Ureter (tissue), 1 donor: ENCODE measurements around a stretch of chr9.

DNA sequence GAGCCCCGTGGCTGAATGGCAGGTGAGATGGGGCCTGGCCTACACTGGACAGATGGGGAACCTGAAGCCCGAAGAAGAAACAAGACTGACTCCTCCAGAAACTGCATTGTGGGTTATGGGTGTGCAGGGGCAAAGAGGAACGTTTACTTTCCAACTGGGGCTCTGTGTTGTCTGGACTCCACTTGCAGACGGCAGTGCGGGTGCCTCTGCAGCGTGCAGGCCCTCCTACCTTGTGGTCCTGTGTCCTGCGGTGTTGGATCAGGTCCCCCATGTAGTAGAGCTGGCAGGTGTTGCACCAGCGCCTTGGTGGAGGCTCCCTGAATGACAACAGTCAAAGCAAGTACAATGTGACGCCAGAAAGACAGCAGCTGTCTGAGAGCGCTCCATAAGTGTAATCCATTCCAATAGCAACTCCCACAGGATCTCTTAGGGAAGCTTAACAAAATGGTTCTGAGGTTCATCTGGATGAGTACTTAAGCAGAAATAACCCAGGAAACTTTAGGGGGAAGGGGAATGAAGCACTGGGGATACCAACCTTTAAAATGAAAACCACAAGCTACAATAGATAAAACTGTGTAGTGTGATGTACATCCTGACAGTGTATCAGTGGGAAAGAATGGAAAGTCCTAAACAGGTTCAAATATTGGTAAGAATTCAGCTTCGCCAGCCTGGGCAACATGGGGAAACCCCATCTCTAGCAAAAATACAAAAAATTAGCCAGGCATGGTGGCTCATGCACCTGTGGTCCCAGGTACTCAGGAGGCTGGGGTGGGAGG is 9.9 kb downstream of the BBLN start:
- PRO-cap = no peak

GRCh38 chr9:128214364-128215360 is 11.5 kb downstream of the DNM1 start:
- PRO-cap = no peak

DNA sequence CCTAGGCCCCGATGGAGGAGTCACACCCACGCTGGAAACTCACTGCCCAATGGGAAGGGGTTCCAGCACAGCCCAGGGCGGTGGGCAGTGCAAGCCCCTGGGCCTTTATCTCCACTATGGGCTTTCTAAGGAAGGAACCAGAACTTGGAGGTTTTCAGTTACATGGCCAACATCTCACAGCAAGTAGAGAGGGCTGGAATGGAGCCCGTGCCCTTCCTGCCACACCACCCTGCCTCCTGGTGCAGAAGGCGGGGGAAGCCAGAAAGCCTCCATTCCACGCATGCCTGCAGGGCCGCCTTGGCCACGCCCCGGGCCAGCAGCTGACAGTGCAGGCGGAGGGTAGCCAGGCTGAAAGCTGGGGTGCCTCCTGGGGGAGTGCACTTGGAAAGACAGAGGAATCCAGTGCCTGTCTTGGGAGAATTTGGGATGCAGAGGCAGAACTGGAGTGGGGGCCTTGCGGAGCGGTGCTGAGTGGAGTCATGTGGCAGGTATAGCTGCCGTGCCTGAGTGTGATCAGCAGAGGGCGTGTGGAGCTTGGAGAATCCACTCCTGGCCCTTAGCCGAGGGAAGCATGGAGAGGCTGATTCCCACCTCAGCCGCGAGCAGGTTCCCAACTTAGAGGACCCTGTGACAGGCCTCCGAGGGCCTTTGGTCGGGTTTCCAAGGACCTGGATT is 9.2 kb upstream of the URM1 start:
- PRO-cap = unidirectional peak, plus-strand start at position 326 of the sequence

- PRO-cap = no peak
Observed at GRCh38 chr9:128577025-128577771, 24.8 kb downstream of the SPTAN1 start.

DNA sequence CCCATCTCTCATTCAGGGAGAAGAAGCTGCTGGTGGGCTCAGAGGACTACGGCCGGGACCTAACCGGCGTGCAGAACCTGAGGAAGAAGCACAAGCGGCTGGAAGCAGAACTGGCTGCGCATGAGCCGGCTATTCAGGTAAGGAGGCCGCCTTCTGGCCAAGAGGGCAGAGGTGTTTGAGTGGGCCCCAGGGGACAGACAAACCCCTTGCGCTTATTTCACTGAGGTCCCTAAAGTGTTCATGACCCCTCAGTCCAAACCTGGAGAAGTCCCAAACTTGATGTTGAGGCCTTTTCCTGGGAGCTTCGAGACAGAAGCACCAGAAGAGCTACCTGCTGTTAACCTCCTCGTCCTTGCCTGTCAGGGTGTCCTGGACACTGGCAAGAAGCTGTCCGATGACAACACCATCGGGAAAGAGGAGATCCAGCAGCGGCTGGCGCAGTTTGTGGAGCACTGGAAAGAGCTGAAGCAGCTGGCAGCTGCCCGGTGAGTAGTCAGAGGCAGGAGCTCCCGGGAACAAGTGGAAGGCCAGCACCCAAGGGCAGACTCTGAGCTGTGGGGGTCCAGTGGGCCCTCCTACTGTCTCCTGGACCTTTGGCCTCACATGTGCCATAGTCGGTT is 38.9 kb downstream of the DYNC2I2 start:
- PRO-cap = no peak

DNA sequence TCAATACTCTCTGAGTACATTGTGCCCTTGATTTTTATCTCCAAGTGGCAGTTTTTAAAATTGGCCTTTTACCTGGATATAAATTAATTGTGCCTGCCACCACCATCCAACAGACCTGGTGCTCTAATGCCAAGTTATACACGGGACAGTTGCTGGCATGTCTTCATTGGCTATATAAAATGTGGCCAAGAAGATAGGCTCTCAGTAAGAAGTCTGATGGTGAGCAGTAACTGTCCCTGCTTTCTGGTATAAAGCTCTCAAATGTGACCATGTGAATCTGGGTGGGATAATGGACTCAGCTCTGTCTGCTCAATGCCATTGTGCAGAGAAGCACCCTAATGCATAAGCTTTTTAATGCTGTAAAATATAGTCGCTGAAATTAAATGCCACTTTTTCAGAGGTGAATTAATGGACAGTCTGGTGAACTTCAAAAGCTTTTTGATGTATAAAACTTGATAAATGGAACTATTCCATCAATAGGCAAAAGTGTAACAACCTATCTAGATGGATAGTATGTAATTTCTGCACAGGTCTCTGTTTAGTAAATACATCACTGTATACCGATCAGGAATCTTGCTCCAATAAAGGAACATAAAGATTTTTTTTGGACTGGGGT is 6.4 kb upstream of the PKN3 start:
- PRO-cap = no peak

DNA sequence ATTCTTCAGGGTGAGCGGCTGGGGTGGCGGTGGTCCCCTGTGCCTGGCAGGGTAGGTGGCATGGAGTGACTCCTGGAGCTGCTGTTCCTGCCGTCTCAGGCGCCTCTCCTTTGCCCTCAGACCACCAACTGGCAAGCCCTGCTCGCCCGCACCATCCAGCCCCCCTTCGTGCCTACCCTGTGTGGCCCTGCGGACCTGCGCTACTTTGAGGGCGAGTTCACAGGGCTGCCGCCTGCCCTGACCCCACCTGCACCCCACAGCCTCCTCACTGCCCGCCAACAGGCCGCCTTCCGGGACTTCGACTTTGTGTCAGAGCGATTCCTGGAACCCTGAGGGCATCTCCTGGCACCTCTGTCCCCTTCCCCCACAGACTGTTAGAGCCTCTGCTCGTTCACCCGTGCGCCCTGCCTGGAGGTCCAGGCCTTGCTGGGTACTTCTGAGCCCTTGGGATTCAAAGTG is 3.6 kb downstream of the ZDHHC12 start:
- PRO-cap = no peak

- PRO-cap = no peak
Observed at GRCh38 chr9:128803527-128804309, 14.6 kb upstream of the ENDOG start.

GRCh38 chr9:128901763-128902781 is 18.7 kb upstream of the PHYHD1 start:
- PRO-cap = unidirectional peak, plus-strand start at chr9:128902582

- PRO-cap = no peak
Observed at GRCh38 chr9:129023555-129024165, 4.5 kb downstream of the SH3GLB2 start.

- PRO-cap = bidirectional peak, plus-strand start at chr9:129138837, minus-strand start at chr9:129138763
Observed at GRCh38 chr9:129138544-129138997, 27.4 kb downstream of the PTPA start.

GRCh38 chr9:129146560-129147098 is 31.4 kb downstream of the IER5L start:
- PRO-cap = no peak

GRCh38 chr9:129166935-129167628 is 11.0 kb downstream of the IER5L start:
- PRO-cap = bidirectional peak, plus-strand start at chr9:129167287, minus-strand start at chr9:129167138

DNA sequence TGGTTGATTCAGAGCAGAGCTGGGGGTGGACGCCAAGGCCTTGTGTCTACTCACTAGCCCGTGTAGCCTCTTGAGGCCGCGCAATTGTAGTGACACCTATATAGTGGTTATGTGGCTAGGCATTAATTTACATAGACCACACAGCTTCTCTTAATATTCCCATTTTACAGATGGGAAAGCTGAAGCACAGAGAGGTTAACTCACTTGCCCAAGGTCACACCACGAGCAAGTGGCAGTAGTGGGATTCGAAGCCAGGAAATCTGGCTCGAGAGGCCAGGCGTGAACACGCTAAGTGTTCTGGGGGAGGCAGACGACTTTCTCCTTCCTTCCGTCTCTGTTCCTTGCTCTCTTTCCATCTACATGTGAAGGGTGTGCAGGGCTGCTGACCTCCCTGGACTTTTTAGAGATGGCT is 49.7 kb upstream of the IER5L start:
- PRO-cap = no peak

- PRO-cap = bidirectional peak, plus-strand start at chr9:129337116, minus-strand start at chr9:129336737
Observed at GRCh38 chr9:129336410-129337395, 158.6 kb upstream of the IER5L start.

DNA sequence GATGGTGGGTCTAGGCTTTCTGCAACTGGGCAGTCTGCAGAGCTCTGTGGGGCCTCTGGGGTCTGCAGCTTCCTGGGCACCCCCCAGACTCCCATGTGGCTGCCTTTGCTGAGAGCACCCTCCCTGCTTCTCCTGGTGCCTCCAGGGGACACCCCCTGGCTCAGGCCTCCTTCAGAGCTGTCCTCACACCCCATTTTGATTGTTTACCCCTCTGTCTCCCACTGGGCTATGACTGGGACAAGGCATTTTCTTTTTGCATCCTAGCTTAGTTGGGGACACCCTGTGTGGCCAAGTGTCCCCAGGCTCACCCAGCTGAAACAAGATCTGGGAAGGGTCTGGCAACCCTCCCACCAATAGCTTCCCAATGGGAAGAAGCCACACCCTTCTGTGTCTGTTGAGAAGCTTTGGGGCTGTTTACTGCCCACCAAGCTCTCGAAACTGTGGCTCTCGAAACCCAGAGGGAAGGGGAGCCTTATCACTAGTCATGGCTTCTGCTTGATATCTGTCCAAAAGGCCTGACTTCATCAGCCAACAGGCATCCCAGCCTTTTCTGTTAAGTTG is 204.4 kb upstream of the IER5L start:
- PRO-cap = no peak

DNA sequence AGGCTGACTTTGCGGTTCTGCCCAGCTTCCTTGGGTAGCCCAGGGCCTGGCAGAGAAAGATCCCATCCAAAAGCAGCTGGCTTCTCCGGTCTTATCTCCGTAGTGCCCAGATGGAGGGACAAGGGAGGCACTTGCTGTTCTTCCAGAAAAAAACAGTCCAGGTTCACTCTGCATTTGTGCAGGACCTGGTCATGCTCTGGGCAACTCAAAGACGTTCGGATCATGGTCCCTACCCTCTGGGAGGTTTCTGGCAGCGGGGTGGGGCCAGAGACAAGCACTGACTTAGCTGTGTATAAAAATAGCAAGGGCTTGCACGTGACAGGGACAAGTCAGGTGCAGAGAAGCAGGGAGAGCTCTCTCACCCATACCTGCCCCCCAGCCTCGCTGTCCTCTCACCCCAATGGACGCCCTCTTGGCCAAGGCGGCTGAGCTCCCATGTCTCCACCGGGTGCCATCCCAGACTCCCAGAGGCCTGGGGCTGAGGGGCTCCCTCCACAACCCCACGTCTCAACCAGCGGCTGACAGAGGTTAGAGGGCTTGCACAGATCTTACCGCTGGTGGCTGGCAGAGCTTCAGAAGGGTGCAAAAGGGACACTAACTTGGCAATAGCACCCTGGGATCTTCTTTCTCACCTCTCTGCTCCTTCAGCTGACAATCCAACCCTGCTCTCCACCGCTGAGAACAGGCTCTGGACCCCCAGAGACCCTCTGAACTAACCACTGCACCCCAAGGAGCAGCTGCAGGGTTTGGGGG is 212.0 kb downstream of the C9orf50 start:
- PRO-cap = no peak

DNA sequence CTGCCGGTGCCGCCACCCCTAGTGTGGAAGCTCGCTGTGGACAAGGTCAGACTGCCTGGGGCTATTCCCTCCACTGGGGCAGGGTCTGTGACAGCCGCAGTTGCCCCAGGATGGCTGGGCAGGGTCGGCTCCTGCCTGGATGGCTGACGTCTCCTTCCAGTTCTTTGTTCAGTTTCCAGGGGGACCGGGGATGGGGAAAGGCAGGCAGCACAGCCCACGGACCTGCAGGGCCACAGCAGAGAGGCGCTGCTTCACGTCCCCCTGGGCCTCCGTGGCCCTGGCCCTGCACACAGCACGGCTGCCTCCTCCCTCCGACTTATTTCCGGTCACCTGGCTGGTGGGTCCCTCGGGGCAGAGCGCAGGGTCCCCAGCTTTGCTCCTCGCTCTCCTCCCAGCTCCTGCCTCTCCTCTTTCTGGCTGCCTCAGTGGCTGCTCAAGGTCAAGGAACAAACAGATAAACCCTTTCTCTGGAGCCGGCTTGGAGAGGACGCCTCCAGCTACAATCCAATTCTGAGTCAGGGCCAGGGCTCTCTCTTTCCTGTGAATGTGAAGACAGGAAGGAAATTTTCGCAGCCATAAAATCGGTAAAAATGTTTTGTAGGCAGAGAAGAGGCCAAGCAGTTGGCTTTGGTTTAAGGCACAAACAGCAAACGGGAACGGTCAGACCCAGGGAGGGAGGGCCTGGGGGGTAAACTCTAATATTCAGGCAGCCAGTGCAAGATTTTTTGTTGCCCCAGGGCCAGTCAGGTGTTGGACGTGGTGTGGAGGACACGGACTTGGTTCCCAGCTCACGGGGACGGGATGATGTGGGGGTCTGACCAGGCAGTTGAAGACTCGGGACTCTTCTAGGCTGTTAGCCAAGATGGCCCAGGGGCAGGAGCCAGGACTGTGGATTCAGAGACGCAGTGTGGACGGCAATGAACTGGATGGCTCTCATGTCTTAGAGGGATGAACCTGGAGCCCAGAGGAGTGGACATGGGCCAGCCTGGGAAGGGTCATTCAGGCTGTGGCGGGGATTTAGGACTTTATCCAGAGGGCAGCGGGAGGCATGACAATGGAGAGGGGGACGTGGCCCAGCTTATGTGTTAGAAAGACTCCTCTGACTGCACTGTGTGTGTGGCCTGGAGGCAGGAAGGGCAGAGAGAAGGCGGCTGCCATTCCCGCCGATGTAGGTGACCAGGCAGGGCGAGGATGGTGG is 169.4 kb downstream of the C9orf50 start:
- PRO-cap = unidirectional peak, minus-strand start at position 427 of the sequence

DNA sequence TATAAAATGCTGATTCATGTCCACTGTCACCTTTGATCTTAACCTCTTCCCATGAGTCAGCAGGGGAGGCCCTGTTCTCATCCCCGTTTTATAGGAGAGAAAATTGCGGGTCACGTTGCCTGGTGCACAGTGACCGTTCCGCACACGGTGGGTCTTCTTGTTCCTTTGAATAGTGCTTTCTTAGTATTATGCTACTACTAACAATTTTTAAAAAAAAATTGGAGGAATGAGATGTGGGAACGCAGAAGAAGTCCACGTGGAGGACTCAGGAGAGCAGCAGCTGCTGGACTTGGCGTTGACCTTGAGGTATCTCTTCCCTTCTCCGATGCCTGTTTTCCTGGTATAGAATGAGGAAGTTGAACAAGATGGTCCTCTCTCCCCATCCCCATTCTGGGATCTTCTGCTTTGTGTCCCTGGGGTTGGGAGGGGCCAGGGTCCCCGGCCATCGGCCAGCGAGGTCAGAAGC is 144.0 kb downstream of the C9orf50 start:
- PRO-cap = no peak

GRCh38 chr9:129481492-129482503 is 139.1 kb downstream of the C9orf50 start:
- PRO-cap = bidirectional peak, plus-strand start at chr9:129482217, minus-strand start at chr9:129482174